Measurements from ENCODE around the genes RNF20 and OR13C3.

DNA sequence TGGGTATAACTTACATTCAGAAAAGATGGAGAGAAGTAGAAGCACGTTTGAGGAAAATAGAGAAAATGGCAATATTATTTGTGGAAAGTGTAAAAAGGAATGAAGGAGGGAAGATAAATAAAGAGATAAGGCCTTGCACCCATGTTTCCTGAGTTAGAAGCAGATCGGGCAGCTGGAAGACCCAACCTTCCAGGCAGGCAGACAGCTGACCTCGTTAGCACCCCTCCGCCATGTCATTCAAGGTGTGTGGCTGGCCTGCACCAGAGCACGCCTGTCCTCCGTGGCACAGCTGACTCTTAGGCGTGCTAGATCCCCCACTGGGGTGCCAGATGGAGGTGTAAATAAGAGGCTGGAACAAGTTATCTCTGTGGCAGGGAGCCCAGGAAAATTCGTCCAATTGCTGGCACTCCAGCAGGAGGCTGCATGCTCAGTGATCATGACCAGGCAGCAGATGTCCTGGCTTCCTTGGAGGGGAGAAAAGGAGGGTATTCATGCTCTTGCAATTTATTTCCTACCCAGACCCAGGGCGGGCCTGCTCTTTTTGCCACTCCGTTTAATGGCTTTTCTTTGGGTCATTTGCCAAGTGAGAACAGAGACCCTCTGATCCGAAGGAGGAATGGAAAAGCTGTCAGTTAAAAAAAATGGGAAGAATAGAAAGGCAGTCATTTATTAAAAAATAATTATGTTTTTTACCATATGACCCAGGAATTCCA, 7.8 kb upstream of the ALDOB start:
- PRO-cap = no peak
- RAMPAGE, long total RNA, 2 experiments = no peak in any of the 2 experiments

DNA sequence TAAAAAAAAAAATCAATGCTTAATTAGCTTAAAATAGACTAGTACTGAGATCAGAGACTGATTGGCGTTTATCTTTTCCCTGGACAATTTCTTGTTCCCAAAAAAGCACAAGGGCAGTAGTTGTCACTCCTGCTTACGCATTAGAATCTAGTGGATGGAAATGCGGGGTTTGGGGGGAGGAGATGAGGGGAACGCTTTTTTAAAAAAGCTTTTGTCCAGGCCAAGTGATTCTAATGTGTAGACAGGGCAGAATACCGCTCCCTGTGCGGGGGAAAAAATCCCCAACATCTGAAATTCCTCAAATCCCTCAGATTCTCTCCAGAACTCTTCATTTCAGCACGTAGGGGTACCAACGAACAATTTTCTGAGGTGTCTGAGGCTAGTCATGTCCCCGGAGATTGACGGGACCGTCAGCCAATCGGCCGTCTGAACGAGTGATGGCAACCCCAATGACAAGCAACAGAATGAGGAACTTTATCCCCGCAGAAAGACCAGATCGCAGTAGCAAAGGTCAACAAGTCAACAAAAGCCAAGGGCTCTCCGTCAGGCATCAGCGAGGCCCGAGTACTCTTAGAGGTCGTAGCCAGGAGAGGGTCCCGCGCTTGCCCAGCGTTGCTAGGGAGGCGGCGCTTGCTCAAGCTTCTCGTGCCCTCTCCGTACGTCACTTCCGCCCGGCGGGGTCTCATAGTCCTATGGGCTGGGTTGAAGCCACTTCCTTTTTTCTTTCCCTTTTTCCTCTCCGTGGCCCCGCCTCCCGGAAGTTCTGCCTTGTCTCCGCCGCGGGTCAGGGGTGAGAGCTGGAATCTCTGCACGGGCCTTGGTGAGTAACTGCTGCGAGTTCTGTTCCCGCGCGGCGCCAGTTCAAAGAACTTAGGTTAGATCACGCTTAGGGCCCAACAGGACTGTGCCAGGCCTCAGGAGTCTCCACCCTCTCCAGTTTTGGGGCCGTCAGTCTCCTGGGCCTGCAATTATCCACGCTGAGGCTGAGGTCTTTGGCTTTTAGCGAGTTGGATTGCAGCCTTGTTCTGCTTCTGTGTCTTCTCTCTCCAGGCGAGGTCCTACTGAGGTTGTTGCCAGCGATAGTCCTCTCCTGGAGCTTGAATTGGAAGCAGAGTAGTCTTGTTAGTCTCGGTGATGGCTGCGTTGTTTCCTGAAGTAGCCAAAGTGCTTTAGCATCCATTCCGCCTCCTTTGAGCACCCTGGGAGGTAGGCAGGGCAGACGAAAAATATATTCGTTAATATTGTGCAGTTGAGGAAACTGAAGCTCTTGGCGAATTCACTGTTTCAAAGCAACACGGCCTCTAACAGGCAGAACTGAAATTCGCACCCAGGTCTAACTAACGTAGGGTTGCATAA, at the start of gene RNF20:
Gene RNF20 (plus strand): TSS at position 759 of the 1,356 bp plus-strand sequence.
- PRO-cap = bidirectional peak, plus-strand start at position 771 of the sequence, minus-strand start at position 656 of the sequence
- RAMPAGE, long total RNA, 2 experiments = start-site peak on the plus strand in 2 of 2 experiments, centred at positions 773 to 791 of the sequence, 45 to 266 reads per replicate

DNA sequence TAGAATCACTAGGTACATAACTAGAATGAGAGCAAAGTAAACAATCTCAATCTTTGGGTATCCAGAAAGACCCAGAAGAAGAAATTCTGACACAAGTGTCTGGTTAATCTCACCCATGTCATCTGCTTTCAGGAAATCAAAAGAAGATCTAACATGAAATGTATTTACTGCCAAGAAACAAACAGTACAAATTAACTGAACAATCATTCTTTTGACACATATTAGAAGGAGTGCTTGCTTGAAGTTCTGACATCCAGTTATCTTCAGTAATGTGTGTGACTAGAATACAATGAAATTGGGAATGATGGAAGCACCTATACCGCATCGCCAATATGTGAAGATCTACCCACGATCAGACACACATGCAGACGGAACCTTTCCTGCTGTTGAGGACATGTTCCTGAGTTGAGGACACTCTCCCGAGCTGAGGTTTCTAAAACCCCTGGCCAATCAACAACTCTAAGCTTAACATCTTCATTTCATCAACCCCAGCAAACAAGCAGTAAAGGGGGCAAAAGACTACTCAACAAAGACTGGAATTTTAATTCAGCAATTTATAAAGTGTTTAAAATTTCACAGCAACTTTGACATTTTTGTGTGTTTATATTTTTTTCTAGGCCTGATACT, at the start of gene OR13C3:
Gene OR13C3 (minus strand): TSS at position 250 of the 627 bp plus-strand sequence.
- PRO-cap = no peak
- RAMPAGE, long total RNA, 2 experiments = no peak in any of the 2 experiments

- PRO-cap = no peak
- RAMPAGE, long total RNA, 2 experiments = no peak in any of the 2 experiments
Observed at GRCh38 chr9:104788368-104788611, 24.4 kb downstream of the NIPSNAP3B start.

GRCh38 chr9:104879677-104880151, 48.2 kb downstream of the ABCA1 start:
- PRO-cap = no peak
- RAMPAGE, long total RNA, 2 experiments = no peak in any of the 2 experiments

GRCh38 chr9:104927633-104927899, 389 bp downstream of the ABCA1 start:
- PRO-cap = no peak
- RAMPAGE, long total RNA, 2 experiments = no peak in any of the 2 experiments

- PRO-cap = bidirectional peak, plus-strand start at chr9:104968566, minus-strand start at chr9:104968256
- RAMPAGE, long total RNA, 2 experiments = no peak in any of the 2 experiments
Observed at GRCh38 chr9:104967953-104969177, 40.4 kb upstream of the ABCA1 start.

- PRO-cap = bidirectional peak, plus-strand start at chr9:104991259, minus-strand start at chr9:104991144; bidirectional peak, plus-strand start at chr9:104991497, minus-strand start at chr9:104991494
- RAMPAGE, long total RNA, 2 experiments = no peak in any of the 2 experiments
Observed at GRCh38 chr9:104990817-104991626, 63.1 kb upstream of the ABCA1 start.

GRCh38 chr9:105383092-105383485, 64.7 kb upstream of the FSD1L start:
- PRO-cap = no peak
- RAMPAGE, long total RNA, 2 experiments = no peak in any of the 2 experiments

DNA sequence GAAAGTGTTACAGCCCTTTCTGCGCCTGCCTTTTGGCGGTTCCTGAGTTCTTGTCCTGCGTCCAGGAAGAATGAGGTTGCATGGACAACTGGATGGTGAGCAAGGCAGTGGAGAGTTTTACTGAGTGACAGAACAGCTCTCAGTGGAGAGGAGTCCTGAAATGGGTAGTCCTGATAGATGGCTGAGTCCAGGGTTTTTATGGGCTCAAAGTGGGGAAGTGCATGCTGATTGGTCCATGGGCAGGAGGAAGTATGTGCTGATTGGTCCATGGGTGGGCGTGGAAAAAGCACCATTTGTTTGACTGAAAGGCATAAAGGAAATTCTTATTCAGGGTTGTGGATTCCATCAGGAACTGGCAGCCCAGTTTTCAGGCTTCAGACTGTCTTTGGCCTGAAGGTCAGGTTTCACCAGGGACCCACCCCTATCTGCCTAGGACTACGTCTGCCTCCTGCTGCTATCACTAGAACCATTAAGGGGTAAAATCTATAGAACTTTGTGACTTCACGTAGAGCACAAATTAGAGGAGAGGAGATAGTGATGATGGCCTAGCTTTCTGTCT, 10.6 kb downstream of the FSD1L start:
- PRO-cap = no peak
- RAMPAGE, long total RNA, 2 experiments = no peak in any of the 2 experiments

DNA sequence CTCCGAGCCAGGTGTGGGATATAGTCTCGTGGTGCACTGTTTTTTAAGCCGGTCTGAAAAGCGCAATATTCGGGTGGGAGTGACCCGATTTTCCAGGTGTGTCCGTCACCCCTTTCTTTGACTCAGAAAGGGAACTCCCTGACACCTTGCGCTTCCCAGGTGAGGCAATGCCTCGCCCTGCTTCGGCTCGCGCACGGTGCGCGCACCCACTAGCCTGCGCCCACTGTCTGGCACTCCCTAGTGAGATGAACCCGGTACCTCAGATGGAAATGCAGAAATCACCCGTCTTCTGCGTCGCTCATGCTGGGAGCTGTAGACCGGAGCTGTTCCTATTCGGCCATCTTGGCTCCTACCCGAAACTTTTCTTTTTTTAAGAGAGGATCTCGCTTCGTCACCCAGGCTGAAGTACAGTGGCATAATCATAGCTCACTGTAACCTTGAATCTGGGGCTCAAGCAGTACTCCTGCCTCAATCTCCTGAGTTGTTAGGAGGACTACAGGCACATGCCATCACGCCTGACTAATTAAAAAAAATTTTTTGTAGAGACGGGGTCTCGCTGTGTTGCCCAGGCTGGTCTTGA, 24.0 kb downstream of the FKTN start:
- PRO-cap = no peak
- RAMPAGE, long total RNA, 2 experiments = no peak in any of the 2 experiments

DNA sequence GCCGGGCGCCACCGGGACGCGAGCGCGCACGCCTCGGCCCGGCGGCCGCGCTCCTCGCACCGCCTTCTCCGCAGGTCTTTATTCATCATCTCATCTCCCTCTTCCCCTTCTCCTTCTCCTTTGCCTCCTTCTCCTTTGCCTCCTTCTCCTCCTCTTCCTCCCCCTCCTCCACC, 659 bp upstream of the ZNF462 start:
- PRO-cap = no peak
- RAMPAGE, long total RNA, 2 experiments = no peak in any of the 2 experiments

GRCh38 chr9:106878863-106879405, 16.0 kb downstream of the ZNF462 start:
- PRO-cap = no peak
- RAMPAGE, long total RNA, 2 experiments = no peak in any of the 2 experiments

GRCh38 chr9:106918863-106919399, 56.0 kb downstream of the ZNF462 start:
- PRO-cap = no peak
- RAMPAGE, long total RNA, 2 experiments = no peak in any of the 2 experiments

- PRO-cap = no peak
- RAMPAGE, long total RNA, 2 experiments = no peak in any of the 2 experiments
Observed at GRCh38 chr9:107221819-107222742, 61.0 kb upstream of the RAD23B start.

- PRO-cap = no peak
- RAMPAGE, long total RNA, 2 experiments = no peak in any of the 2 experiments
Observed at GRCh38 chr9:107269623-107270118, 13.4 kb upstream of the RAD23B start.

- PRO-cap = no peak
- RAMPAGE, long total RNA, 2 experiments = no peak in any of the 2 experiments
Observed at GRCh38 chr9:107318463-107319157, 35.5 kb downstream of the RAD23B start.

DNA sequence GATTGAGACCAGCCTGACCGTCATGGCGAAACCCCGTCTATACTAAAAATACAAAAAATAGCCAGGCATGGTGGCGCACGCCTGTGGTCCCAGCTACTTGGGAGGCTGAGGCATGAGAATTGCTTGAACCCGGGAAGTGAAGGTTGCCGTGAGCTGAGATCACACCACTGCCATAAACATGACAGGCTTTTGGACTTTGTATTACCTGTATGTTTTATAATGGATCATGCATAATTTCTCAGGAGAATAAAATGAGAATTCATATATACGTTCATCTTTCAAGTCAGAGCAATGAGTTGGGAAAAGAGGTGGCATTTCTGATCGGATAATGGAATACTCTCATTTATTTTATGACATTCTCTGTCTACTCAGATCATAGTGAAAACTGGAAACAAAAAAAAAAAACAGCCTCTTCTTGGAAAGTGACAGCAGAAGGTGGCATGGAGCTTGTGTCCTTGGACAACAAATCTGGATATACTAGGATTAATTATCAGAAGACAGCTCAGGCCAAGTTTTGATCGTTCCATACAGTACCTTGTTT, 48.3 kb downstream of the RAD23B start:
- PRO-cap = no peak
- RAMPAGE, long total RNA, 2 experiments = no peak in any of the 2 experiments

DNA sequence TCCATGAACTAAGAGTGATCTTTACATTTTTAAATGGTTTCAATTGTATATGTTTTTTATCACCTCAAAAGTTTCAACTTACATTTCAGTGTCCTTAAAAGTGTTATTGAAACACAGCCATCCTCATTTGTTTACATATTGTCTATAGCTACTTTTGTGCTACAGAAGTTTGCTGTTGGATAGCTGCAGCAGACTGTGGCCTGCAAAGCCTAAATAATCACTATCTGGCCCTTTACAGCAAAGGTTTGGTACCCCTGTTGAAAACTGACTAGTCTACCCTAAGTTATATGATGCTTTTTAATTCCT, 49.5 kb downstream of the RAD23B start:
- PRO-cap = no peak
- RAMPAGE, long total RNA, 2 experiments = no peak in any of the 2 experiments

- PRO-cap = no peak
- RAMPAGE, long total RNA, 2 experiments = start-site peak on the minus strand in 1 of 2 experiments, at chr9:107487236-107487842 at its widest, 6 to 13 reads per replicate
Observed at GRCh38 chr9:107486959-107487878, 2.4 kb downstream of the KLF4 start.